ENCODE measurements around the genes H2BC4 and H4C8.

- PRO-cap = unidirectional peak, minus-strand start at chr6:26123837; bidirectional peak, plus-strand start at chr6:26124172, minus-strand start at chr6:26123926
Measured at GRCh38 chr6:26123669-26124024, at the start of gene H2BC4. TSS of gene H2BC4 (minus strand) at chr6:26123926.

- PRO-cap = no peak
Measured at GRCh38 chr6:26126679-26127492, 2.9 kb downstream of the H2AC6 start.

- PRO-cap = no peak
Measured at GRCh38 chr6:26128358-26128998, 4.5 kb downstream of the H2AC6 start.

- PRO-cap = no peak
Measured at GRCh38 chr6:26130002-26130534, 6.1 kb downstream of the H2AC6 start.

- PRO-cap = no peak
Measured at GRCh38 chr6:26138004-26138554, 14.1 kb downstream of the H2AC6 start.

GRCh38 chr6:26138555-26139184 lies 14.7 kb downstream of the H2AC6 start:
- PRO-cap = no peak

GRCh38 chr6:26140552-26141304 lies 15.4 kb upstream of the H1-4 start:
- PRO-cap = no peak

GRCh38 chr6:26155410-26155865 lies 691 bp upstream of the H1-4 start:
- PRO-cap = no peak

GRCh38 chr6:26182977-26183524 lies 510 bp upstream of the H2BC6 start:
- PRO-cap = no peak

DNA sequence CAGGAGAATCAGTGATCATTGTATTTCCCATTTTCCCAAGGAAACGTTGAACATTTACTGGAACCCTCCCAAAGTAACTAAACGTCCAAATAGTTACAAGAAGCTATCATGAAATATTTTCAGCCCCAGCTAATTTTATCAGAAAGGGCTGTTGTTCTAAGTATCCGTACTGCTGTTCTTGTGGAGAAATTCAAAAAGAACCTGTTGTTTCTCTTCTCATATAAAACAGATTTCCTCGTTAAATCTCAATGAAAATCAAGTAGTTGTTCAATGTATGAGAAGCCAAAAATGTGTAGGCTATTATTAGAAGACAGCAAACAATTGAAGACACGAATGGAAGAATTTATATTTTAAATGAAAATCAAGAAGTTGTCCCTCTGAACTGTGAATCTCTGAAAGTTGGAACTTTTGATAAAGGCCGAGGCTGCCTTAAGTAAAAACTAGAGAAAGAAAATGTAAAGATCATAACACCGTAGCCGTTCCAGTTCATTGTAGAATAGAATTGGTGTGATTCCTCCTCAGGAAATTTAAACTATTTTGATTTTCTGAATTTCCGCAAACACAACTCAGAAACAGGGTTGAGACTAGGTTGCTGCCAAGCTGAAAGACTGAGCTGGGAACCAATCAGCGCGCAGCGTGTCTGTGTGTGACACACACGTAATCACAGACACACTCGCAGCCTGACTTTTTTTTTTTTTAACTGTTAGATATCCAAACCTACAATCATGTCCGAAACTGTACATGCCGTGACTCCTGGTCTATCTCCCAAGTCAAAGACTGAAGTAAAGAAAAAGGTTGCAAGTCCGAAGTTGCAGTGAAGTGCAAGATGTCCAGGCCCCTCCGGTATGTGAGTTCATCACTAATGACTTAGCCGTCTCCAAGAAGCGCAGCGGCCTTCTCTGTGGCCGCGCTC lies 2.0 kb downstream of the H3C4 start:
- PRO-cap = no peak

DNA sequence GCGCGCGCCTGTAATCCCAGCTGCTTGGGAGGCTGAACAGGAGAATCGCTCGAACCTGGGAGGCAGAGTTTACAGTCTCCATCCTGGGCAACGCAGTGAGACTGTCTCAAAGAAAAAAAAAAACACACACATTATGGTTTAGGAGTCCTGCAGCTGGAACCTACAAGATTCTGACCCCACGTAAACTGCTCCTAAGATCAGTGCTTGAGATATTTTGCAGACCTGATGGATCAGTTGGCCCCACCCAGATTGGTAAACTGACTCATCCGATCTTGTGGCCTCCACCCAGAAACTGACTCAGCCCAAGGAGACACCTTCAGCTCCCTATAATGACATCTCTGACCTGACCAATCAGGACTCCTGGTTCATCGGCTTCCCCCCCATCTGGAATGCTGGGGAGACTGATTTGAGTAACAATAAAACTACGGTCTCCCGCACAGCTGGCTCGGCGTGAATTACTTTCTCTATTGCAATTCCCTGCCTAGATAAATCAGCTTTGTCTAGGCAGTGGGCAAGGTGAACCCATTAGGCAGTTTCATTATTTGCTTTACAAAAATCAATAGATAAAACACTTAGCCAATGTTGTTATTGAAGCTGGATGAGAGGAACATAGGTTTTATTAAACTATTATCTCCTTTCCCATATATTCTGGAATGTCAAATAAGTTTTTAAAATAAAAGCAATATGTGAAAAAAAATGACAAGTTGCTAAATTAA lies 2.2 kb downstream of the H3C8 start:
- PRO-cap = no peak

DNA sequence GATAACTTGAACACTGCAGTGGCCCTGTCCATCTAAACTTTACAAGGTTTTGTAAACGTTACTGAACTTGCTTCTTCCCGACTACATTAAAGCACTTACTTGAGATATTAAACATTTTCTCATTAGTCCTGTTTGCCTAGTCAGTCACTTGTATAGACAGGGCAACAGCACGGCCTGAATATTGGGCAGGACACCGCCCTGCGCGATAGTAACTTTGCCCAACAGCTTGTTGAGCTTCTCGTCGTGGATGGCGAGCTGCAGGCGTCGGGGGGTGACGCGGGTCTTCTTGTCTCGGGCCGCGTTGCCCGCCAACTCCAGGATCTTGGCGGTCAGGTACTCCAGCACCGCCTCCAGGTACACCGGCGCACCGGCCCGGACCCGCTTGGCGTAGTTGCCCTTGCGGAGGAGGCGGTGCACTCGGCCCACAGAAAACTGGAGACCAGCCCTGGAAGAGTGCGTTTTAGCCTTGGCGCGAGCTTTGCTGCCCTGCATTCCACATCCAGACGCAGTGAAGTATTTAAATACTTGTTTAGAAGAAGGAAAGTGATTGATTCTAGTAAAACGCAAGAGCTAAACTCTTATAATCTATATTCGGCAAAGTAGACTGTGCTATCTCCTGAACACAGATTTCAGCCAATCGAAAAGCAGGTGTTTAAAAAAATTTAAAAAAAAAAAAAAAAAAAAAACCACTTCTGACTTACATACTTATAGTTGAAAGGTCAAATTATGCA lies 517 bp upstream of the H2BC10 start:
- PRO-cap = no peak

GRCh38 chr6:26273602-26274527 lies 1.1 kb downstream of the H2BC10 start:
- PRO-cap = no peak

- PRO-cap = no peak
Measured at GRCh38 chr6:26285009-26286153, at the start of gene H4C8. TSS of gene H4C8 (minus strand) at chr6:26285534.

DNA sequence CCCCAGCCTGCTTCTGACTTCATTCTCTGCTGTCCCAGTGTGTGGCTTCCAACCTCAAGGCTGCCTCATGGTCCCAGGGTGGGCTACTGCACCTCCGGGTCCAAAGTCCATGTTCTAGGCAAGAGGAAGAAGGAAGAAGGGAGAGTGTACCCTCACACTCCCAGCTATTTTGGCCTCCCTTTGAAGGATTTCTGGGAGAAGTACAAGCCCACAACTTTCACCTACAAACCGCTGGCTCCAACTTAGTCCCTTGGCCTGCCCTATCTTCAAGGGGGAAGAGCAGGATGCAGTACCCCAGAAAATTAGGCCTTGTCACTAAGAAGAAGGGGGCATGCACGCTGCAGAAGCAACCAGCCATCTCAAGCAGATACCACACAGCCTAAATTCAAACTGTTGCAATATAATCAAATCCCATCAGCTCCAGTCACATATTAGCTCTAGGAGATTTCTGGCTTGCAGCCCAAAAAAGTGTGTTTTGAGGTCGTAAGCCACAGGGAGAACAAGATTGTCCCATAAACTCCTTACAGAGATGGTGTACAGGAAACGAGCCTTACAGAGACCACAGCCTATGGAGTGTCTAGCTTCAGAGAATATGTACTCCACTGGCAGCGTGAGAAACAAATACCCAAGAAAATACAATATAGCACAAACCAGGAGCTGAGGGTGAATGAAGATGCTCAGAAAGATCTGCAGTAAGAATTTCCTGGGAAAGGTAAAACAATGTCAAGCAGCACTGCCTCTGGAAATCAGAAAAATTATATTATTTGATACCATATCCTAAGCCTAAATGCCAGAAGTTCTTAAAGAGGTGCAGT lies 835 bp upstream of the BTN3A2 start:
- PRO-cap = no peak

- PRO-cap = no peak
Measured at GRCh38 chr6:26422026-26422414, 18.3 kb upstream of the BTN3A3 start.

DNA sequence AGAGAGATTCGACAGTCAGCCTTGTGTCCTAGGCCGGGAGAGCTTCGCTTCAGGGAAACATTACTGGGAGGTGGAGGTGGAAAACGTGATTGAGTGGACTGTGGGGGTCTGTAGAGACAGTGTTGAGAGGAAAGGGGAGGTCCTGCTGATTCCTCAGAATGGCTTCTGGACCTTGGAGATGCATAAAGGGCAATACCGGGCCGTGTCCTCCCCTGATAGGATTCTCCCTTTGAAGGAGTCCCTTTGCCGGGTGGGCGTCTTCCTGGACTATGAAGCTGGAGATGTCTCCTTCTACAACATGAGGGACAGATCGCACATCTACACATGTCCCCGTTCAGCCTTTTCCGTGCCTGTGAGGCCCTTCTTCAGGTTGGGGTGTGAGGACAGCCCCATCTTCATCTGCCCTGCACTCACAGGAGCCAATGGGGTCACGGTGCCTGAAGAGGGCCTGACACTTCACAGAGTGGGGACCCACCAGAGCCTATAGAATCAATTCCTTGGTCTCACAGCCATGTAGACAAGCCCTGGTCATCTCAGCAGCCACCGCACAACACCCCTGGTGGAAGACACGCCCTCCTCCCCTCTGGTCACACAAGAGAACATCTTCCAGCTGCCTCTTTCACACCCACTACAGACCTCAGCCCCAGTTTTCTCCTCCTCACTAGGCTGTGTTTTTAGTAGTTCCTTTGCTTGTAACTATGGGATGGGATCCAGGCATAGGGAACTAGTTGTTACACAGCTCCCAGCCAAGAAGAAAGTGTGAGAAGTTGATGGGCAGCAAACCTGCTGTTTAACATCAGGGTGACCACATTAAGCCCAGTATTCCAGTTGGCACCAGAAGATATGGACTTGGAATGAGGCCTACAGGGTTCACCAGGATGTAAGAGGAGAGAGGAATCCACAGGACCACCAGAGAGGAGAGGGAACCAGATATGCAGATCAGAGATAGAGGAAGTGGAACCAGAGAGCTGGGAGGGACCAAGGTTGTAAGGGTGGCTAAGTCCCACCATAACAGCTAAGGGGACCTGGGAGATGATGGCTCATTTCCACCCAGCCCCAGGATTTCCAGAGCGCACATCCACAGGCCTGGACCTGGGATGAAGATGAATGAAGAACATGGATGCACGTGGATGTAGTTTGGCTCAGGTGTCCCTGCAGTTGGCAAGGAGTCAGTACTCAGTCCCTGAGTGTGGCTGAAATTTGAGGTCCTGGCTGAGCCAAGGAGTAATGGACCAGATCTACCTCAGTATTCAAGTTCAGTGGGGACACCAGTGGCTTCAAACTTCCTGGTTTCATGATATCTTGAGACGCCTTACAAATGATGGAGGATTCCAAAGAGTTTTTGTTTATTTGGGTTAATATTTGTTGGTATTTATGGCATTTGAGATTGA lies 10.8 kb downstream of the BTN2A1 start:
- PRO-cap = no peak

GRCh38 chr6:26472735-26473370 lies 15.1 kb downstream of the BTN2A1 start:
- PRO-cap = no peak

- PRO-cap = bidirectional peak, plus-strand start at chr6:26520971, minus-strand start at chr6:26520797; unidirectional peak, plus-strand start at chr6:26521130; unidirectional peak, plus-strand start at chr6:26521208
Measured at GRCh38 chr6:26520900-26521436, 17.2 kb upstream of the HMGN4 start.

- PRO-cap = no peak
Measured at GRCh38 chr6:26537021-26538079, 816 bp upstream of the HMGN4 start.

All from neutrophil (primary cell).